ENCODE measurements around the gene STK17B.

DNA sequence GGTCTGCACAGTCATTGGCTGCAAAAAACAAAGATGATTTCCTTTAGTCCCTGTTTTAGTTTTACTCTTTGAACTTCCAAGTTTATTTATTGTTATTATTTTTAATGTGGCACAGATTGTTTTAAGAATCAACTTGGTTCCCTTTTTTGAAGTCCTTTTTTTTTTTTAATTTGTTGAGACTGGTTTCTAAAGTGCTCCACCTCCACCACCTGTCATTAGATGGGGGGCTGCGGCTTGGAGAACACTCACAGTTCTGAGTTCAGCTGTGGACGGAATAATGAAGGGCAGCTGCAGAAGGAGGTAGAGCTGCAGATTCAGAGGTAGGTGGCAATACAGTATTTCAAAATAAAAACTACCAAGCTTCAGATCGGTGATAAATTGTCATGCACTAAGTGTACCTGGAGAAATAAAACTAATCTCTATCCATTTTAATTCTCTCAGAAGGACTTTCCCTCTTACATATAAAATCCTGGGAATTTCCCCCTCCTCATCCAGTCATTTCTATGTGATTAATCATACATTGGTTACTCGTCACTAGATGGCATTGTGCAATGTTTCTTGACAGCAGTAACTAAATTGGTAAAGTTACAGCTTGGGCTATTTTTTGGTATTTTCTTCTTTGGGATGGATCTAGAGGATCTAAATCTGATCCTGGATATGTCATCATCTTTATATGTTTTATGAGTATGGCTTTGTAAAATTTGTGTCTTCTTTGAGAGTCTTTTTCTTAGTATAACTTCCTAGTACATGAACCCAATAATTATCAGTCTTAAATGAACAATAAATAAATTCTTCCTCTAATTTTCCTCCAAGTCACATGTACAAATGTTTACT is 81.0 kb upstream of the SLC39A10 start:
- PRO-cap = no peak
- RRBS = no CpG with 5 or more reads among the region's 4 CpGs

- PRO-cap = unidirectional peak, minus-strand start at chr2:195614009
- RRBS = no CpG with 5 or more reads among the region's 5 CpGs
These were observed 43.1 kb upstream of the SLC39A10 start for GRCh38 chr2:195613764-195614458.

GRCh38 chr2:195658417-195658893 is 1.4 kb downstream of the SLC39A10 start:
- PRO-cap = no peak
- RRBS = no CpG with 5 or more reads among the region's 1 CpG

- PRO-cap = no peak
- RRBS = no CpG with 5 or more reads among the region's 6 CpGs
These were observed 44.8 kb upstream of the DNAH7 start for GRCh38 chr2:196113347-196113883.

DNA sequence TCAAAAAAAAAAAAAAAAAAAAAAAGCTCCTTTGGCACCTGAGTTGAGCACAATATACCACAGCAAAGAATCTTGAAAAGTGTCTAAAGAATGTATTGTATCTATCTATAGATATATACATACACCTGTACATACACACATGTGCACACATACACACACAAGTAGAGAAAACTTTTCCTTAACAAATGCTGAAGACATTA is 35.7 kb downstream of the STK17B start:
- PRO-cap = no peak

GRCh38 chr2:196138067-196138521 is 33.3 kb downstream of the STK17B start:
- PRO-cap = no peak
- RRBS = no CpG with 5 or more reads among the region's 1 CpG

DNA sequence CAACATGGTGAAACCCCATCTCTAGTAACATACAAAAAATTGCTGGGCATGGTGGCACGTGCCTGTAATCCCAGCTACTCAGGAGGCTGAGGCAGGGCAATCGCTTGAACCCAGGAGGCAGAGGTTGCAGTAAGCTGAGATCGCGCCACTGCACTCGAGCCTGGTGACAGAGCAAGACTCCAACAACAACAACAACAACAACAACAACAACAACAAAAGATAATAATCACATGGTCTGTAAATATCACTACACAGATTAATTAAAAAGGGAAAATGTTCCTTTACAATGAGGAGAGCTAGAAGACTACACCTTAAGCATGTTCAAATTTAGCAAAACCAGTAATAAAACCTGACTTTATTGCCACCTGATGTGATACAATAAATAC is 17.3 kb downstream of the STK17B start:
- PRO-cap = no peak
- RRBS = no CpG with 5 or more reads among the region's 5 CpGs

GRCh38 chr2:196157670-196157863 is 13.8 kb downstream of the STK17B start:
- PRO-cap = no peak
- RRBS = no CpG with 5 or more reads among the region's 3 CpGs

DNA sequence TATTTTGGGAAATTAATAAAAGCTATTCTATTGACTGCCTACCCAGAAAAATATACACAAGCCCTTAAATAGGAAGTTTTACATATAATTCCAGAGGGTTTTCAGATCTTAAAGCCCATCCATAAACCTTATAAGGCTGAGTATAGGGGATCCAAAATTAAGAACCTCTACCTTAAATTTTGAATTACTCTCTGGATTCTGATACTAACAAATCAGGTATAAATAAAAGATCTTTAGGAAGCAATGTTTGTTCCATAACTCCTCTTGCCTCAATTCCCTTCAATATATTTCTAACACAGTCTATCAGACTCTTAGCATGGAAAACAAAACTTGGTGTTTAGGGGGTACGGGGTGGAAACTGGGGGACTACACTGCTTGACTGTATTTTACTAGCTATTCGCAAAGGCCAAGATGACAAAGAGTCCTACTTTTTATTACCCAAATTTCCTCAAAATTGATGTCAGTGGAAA is 13.5 kb downstream of the STK17B start:
- PRO-cap = no peak
- RRBS = no CpG with 5 or more reads among the region's 2 CpGs

- PRO-cap = no peak
- RRBS = no CpG with 5 or more reads among the region's 3 CpGs
These were observed 6.1 kb downstream of the STK17B start for GRCh38 chr2:196165360-196165682.

DNA sequence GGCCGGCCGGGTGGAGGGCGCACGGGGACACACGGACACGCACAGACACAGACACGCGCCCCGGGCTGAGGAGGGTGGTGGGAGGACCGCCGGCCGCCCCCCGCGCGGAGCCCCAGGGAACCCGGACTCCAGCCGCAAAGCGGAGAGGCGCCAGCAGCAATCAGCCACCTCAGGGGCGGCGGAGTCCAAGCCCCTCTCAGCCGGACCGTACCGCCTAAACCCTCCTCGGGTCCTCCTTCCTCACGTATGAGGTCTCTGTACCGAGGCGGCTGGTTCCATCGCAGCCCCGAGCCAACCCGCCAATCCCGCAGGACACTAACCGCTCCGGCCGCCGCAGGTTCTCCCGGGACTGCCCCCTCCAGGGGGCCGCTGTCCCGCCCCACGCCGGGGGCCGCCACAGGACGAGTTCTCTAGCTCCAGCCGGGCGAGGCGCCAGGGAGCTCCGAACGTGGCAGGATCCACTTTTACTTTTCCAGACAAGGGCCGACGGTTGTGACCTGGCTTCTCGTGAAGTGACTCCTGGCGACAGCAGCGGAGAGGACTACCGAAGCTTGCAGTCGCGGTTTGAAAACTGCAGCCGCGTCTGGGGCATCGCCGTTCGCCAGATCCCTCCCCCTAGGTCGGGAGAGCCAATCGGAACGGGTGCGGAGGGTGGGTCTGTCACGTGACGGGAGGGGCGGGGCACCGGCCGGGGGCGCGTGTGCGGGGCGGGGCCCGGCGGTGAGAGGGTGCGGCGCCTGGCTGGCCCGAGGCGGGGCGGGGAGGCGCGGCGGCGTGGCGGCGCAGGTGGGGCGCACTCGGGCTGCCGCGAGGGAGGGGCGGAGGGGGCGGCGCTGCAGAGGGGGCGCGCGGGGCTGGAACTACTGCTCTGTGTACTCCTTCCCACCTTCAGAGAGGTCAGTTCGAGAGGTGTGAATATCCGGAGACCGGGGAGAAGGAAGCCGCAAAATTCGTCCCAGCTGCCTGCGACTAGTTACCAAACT is at the start of gene STK17B:
Gene STK17B, minus strand, starts transcription at position 566 of the 983 bp plus-strand sequence.
- PRO-cap = unidirectional peak, minus-strand start at position 248 of the sequence; unidirectional peak, minus-strand start at position 304 of the sequence; bidirectional peak, plus-strand start at position 723 of the sequence, minus-strand start at position 566 of the sequence
- RRBS = 3% methylated on average over 33 of the region's 103 CpGs

DNA sequence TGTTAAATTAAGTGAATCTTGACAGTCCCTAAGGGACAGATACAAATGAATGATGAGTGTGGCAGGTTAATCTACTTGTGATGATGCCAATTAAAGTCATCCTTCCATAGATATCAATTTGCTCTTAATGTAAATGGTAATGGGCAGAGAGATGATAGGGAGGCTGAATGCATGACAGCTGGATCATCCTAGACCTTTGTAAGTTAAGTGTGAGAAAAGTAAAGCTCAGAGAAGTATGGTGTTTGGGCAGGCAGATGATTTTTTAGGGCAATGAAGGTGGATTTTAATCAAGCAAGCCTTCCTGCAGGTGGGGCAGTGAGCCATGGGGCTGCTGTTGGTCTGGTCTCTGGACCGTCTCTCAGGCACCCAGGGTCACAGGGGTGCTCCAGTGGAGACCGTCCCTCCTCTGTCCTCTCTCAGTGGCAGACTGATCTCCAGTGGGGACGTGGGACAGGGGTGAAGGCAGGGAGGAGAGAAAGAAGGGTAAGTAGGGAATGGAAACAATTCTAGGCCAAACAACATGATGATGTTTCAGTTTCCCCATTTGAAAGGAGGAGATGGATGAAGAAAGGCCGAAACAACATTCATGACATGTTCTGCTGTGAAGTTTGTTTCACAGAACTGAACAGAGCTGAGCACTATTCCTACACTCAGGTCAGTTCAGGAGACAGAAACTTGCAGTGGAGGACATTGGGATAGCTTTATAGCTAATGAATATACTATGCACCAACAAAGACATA is 69.9 kb upstream of the STK17B start:
- PRO-cap = no peak
- RRBS = no CpG with 5 or more reads among the region's 4 CpGs

DNA sequence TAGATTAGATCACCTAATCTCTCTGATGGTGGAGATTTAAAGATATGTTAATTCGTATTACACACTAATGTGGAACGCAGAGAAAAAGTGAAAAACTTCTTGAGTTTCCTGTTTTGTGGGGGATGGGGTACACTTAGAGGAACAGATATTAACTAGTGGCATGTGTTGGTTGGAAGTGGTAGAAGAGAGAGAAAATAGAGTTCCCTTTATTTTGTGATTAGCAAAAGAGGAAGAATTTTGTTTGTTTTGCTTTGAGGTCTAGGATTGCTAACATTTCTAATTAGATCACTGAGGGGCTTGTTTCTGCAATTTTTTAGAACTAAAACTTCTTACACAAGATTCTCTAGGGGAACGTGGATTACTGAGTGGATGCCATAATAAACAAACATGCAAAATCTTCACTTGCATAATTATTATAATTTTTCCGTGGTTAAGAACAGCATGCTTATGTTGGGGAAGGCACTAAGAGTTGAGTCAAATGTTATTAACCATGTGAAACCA is 97.3 kb upstream of the STK17B start:
- PRO-cap = no peak
- RRBS = no CpG with 5 or more reads among the region's 4 CpGs

- PRO-cap = no peak
- RRBS = no CpG with 5 or more reads among the region's 4 CpGs
These were observed 55.2 kb downstream of the HECW2 start for GRCh38 chr2:196538197-196538608.

DNA sequence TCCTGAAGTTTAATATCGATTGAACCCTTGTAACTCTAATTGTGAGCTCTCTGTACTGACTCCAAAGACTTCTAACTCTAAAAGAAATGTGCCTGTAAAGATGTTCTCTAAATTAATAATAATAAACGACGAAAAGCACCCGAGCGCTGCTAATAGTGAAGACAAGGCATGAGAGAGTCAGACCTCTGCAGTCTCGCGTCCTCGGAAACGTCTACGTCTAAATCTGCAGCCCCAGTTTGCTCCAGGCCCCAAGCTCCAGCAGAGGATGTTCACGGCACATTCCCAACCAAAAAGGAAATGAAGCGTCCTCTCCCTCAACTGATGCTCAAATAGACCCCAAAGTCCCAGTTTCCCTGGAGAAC is 1.1 kb downstream of the HECW2 start:
- PRO-cap = no peak
- RRBS = no CpG with 5 or more reads among the region's 12 CpGs

DNA sequence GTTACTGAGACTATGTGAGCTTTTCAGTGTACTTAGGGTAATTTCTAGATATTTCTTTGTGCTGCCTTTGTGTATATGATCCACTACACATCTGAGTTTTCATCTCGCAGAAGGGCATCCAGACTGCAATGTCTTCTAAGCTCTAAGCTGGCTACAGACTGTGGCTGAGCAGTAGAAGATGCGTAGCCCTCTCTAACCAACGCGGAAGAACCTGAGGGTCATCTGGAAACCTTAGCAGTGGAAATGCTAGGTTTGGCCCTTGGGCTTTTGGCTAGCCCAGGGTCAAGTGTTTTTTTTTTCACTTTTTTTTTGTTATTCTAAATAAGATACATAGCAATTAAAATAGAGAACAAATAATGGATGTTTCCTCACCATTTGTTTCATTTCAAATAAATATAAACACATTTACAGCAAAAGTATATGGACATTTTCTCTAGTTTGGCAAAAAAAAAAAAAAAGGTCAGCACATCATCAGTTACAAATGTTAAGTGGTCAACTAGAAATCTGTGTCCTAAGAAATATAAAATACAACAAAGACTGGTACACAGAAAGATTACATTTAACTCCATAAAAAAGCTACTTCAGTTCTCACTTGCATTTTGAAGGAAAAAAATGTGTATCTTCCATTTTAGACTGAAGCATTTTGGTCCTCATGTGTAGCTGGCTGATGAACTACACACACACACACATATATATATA is 62.5 kb upstream of the PGAP1 start:
- PRO-cap = no peak
- RRBS = no CpG with 5 or more reads among the region's 4 CpGs

- PRO-cap = no peak
- RRBS = no CpG with 5 or more reads among the region's 1 CpG
These were observed 153.4 kb upstream of the PGAP1 start for GRCh38 chr2:197079975-197080174.

DNA sequence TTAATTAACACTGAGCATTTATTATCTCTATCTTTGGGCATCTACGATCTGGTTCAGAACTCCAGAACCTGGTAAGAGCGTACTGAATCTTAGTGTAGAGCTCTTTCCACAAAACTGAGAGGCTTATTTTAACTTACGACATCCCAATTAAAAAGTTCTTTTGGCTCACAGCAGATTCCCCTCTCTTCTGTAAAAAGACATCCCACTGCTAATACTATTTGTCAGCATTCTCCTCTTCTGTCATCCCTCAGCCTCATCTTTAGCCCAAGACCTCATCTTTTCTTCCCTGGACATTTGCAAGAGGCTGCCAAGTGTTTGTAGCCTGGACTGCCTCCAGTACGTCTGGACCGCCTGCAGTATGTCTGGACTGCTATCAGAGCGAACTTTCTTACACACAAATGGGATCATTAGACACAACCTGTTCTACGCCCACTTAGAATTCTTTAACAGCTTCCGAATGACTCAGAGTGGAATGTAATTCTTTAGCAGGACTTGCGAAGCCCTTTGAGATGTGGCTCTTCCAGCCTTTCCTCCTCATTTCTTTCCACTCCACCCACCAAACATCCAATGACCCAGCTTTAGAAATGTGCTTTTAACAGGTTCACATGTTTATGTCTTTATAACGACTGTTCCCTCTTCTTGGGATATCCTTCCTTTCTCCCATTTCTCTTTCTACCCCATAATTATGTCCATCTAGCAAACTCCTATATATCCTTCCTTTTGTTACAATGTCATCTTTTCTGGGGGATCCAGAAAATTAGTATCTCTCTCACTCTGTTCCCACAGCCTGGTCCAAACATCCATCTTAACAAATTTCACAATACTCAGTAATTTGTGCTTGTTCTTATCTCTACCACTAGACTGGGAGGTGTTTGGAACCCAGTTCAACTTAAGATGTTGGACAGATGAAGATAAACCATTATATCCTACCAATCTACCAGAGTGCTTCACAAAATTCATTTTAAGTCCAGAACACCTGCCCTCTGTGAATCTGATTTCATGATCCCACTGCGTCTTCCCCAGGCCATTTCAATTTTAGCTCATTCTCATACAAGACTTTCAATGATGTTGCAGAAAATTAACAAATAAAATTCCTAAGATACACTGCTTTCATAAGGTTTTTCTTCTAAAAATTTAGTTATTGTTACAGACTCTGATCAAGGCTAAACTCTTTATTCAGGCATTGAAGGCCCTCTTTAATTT is 171.3 kb upstream of the PGAP1 start:
- PRO-cap = no peak
- RRBS = no CpG with 5 or more reads among the region's 11 CpGs

DNA sequence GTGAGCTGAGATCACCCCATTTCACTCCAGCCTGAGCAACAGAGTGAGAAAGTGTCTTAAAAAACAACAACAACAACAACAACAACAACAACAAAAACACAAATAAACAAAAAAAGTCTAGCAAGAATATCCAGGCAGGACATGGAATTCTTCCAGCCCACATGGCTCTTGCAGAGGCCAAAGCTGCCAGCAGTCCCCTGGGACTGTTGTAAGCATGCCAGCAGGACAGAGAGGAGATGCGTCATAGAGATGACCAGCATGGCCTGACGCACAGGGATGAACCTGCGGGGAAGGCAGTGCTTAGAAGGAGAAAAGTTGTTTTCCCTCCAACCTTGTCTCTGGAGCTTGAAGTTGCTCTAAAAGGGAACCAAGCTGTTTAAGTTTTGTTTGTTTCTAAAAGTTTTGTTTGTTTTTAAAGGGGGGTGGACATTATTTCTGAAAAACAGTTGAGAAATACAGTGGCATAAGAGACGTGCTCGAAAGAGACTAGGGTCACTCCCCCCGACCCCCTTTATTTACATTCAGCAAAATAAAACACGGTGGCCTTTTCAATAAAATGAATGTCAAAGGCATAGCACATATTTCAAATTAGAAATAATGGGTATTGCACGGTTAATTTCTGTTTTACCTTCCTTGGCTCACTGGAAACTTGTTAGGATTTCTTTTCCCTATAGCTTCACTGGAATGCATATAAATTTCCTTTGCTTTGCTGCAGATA is 182.4 kb upstream of the PGAP1 start:
- PRO-cap = no peak
- RRBS = no CpG with 5 or more reads among the region's 8 CpGs

DNA sequence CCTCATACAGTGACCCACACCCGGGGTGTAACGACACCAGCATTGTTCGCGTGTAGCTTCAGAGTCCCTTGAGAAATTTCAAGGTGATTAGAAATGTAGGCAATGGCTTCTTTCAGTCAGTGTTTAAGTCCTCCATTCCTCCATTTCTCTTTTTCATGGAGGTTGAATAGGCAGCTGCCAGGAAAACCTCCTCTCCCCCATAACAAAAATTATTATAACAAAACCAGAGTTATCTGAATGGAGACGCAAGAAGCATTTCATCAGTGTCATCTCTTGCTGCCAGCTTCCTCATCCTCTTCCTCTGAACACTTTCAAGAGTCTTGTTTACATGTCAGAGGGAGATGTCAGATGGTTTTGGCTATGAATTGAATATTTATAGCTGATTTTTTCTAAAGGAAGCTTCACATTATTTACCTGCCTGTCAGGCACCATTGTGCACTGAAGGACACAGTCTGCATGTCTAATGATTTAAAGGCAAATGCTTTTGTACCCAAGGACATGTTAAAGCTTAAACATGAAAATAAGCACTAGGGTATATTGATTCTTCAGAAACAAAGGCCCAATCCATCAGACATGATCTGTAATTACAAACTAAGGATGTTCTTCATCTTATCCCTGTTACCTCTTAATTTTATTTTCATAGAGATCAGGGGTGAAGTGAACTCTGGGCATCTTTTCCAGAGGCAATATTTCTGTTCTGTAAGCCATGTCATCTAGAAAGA is 168.9 kb downstream of the ANKRD44 start:
- PRO-cap = no peak
- RRBS = no CpG with 5 or more reads among the region's 5 CpGs